ENCODE results near the gene CD5L.

DNA sequence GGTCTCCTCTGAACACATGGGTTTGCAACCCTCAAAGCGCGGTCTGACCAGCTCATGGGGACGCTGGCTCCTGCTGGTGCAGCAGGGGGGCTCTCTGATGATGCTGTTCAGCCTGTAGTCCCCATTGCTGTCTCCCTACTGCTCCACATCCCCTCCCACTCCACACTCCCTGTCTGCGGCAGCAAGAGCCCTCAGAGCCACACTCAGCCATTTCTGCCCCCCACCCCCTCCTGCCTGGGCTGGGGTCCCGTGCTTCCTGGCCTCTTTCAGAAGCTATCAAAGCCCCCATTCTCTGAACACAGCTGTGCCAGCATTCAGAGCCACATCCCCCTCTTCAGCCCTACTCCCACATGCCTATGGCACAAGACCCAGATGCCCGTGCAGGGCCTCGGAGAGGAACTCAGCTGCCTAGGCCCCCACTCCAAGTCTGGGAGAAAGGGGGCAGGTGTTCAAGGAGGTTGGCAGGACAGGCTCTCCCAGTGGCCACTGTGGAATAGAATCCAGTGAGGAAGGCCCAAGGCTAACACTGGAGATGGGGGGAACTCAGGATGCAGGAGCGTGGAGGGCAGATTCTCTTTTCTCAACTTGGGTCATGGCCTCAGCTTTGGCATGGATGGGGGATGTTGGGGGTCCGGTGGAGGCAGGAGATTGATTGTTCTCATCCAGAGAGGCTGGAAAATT lies 3.7 kb upstream of the BCAN start:
- RRBS = no CpG with 5 or more reads among the region's 9 CpGs

GRCh38 chr1:156693862-156695039 lies 11.1 kb downstream of the CRABP2 start:
- RRBS = no CpG with 5 or more reads among the region's 21 CpGs

- RRBS = no CpG with 5 or more reads among the region's 16 CpGs
Observed at GRCh38 chr1:156741237-156741718, 390 bp upstream of the MRPL24 start.

- RRBS = no CpG with 5 or more reads among the region's 9 CpGs
Observed at GRCh38 chr1:156741777-156742804, 1.2 kb upstream of the MRPL24 start.

DNA sequence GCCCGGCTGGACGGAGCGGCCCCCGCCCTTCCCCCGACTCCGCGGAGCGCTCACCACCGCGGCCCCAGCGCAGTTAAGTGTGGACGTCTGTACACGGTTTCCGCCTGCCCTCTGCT lies 367 bp upstream of the HDGF start:
- RRBS = no CpG with 5 or more reads among the region's 14 CpGs

DNA sequence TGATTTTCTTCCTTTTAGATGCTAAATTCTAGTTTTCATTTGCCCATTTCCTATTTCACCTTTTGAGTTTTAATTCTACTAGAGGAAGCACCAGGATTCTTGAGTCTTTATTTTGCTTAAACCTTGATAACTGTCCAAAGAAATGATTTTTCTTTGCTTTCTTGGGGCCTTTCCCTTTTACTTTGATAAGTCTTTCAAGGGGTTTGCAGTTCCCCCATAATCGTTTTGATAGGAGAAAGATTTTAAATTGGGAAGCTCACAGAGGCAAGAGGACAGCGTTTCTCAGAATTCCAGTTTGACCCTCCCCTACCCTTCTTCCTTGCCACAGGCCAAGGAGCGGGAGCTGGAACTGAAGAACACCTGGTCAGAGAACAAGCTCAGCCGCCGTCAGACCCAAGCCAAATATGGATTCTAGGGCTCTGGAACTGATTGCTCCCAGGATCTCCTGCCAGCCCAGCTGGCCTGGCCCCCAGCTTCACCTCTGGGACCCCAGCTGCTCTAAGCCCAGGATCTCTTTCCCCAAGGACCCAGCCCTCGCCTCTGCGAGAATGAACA lies 16.5 kb downstream of the SH2D2A start:
- RRBS = no CpG with 5 or more reads among the region's 7 CpGs

- RRBS = no CpG with 5 or more reads among the region's 15 CpGs
Observed at GRCh38 chr1:156815787-156816583, 663 bp downstream of the SH2D2A start.

- RRBS = no CpG with 5 or more reads among the region's 5 CpGs
Observed at GRCh38 chr1:156848231-156848655, 10.7 kb downstream of the INSRR start.

DNA sequence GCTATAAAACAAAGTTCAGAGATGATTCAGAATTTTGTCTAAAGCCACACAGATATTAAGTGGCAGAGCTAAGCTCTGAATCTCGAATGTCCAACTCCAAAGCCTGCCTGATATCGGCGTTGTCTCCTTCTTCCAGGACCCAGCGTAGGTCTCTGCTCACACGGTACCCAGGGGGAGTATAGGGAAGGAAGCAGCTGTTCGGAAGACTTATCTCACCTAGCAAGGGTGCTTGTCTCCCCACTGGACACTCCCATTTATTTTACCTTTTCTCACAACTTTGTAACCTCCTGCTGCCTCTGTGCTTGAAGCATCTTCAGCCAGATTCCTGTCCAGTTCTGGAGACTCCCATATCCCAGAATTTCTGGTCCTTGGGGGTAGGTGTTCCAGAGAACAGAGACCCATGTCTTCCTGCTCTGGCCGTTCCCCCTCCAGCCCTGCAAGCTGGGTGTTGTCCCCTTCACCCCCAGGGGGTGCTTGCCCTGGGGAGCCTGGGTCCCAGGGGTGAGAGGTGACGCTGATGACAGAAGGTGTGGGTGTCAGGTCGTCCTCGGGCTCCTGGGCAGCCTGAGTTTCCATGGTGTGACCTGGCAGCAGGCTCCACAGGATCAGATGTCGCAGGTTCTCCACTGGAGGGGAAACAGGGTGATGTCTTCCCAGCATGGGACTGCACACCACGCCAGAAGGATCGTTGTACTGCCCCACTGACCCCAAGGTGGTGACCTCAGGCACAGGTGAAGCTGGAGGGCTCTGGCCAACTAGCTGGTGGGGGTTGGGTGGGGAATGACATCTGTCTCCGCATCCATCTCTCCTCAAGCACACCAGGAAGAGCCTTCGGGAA lies 19.1 kb downstream of the LRRC71 start:
- RRBS = no CpG with 5 or more reads among the region's 15 CpGs

DNA sequence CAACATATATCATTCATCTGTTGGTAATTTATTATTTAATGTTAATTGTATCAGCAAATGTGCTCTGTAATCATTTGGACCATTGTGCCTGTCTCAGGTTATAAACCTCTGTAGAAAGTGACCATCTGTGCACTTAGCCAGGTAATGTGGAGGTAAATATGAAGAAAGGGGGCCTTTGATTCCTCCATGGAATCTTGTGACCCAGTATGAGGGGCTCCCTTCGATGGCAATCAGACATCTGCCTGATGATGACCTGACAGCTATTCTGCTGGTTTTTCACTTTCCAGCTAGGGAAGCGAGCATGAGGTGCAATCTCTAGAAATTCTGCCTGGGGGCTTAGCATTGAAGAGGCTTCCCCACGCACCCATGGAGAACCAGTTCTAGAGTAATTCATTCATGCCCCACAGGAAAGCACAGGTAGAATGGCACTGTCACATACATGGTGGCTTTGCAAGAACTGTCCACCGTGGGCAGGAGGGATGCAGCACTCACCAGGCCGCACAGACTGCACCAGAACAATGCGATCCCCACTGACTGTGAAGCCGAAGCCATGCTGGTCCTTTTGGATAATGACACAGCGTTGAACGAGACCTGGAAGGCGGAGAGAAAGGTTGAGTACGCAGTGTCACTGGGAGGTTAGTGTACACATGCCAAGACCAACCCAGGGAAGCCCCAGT lies 61.6 kb downstream of the ARHGEF11 start:
- RRBS = no CpG with 5 or more reads among the region's 11 CpGs

DNA sequence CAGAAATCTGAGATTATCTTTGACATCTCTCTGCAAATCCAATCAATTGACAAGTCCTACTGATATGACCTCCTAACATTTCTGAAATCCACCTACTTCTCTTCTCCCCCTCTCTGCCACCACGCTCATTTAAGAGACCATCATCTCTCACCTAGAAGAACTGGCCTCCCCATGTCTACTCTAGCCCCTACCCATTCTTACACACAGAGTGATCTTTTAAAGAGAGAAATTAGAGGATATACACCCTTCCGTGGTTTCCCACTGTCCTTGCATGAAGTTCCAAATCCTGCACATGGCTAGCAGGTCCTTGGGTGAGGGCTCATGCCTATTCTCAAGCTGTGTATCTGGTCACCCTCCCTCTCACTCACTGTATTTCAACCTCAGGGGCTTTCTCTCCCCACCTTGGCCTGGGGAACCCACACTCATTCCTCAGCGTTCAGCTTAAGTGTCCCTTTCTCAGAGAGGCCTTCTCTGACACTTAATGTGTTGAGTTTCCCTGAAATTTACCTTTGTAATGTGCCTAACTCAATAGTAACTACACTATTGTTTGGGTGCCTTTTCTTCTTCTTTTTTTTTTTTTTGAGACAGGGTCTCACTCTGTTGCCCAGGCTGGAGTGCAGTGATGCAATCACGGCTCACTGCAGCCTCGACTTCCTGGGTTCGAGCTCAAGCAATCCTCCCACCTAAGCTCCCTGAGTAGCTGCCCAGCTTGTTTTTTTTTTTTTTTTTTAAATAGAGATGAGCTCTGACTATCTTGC lies 50.4 kb downstream of the ARHGEF11 start:
- RRBS = no CpG with 5 or more reads among the region's 6 CpGs

DNA sequence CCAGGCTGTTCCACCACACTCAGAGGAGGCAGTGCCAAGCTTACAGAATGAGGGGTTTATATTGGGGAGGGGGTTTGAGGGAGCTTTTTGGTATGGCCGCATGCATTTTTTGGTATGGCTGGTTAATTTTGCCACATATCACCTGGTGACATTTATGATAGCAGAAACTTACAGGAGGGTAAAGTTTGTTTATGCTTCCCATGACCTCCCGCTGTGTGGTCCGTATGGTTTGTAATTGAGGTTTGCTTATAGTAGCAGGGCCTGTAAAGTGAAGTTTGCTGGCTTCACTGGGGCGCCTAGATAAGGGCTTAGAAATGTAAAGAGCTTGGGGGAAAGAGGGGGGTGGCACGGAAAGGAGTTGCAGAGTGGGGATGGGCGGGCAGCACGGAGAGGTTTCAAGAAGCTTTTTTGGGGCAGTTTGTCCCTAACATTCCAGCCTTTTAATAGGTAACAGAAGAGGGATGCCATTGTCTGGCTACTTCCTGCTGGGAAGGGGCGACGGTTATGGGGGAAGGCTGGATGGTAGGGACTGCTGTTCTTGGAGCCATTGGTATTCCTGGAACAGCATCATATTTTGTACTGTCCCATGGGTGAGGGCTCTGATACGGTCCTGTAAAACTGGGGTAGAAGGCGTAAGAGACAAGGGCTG lies 135.3 kb upstream of the ETV3 start:
- RRBS = no CpG with 5 or more reads among the region's 11 CpGs

DNA sequence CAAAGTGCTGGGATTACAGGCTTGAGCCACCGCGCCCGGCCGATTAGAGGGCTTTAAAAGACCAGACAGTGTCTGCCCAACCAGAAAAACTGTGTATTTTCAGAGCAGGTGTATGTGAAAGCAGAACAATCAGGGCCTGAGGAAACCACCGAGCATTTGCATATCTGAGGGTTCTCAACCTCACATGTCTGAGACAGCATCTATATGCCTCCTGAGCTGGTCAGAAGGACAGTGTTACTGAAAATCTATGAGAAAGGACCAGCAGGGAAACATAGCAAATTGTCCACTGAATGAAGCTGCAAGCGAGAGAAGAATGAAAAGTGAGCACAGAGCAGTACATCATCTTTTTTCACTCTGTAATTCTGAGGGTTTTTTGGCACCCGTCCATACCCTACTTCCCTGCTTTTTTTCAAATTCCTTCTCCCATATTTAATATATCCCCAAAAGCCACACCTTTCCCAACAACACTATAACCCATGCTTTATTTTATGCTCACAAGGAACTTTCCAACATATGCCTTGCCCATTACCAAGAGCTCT lies 26.4 kb upstream of the FCRL3 start:
- RRBS = no CpG with 5 or more reads among the region's 7 CpGs

DNA sequence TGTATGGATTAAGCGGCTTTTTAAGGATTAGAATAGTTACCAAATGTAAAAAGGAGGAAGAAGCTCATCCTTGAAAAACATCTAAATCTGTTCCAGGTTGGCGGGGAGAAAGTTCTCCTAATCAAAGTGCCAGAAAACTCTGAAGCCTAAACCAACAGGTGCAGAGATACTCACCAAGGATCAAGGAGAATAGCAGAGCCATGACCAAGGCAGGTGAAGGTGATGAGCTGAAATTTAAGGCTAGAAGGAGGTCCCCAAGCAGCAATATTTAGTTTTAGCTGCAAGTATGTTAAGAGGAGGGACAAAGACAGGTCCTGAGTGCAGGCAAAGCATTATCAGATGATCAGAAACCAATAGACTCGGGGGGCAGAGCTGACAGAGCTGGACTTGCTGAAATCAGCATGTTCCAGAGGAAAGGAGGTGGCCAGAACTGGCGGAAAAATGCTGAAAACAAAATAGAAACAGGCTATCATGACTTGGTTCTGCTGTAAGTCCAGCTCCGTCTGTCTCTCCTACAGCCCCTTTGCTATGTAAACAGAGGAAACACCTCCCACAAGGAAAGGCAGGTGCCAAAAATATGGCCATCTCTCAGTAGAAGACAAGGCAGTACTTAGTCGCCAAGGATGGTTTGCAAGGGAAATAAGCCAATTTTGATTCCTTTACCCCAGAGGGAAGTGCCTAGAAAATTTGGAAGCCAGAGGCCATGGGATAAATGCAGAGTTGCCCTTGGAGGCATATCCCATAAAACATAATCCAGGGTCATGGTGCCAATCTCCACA lies at the start of gene CD5L:
TSS of gene CD5L (minus strand) at position 309 of the 779 bp plus-strand sequence.
- RRBS = no CpG with 5 or more reads among the region's 6 CpGs

DNA sequence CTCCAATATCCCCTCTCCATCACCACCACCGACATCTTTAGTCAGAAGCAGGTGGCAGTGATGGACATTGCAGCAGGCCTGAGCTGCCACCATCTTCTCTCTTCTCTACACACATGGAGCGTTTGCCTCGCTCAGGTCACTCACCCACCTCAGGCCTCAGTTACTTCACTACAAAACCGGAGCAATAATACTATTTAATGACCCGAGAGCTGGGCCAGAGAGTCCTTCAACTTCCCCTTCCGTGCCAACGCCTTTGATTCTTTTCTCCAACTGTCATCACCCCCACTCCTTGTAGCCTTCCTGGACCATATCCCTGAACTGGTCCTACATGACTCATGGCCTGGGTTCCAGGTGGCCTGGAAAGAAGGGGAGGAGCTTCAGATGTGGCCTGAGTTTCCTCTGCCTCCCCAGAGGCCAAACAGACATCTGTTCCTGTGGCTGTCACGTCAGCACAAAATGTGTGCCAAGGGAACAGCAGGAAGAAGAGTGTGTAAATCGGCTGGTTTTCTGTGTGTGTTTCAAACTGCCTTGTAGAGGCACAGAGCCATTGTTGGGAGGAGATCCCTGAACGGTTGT lies 25.0 kb upstream of the KIRREL1 start:
- RRBS = no CpG with 5 or more reads among the region's 10 CpGs

DNA sequence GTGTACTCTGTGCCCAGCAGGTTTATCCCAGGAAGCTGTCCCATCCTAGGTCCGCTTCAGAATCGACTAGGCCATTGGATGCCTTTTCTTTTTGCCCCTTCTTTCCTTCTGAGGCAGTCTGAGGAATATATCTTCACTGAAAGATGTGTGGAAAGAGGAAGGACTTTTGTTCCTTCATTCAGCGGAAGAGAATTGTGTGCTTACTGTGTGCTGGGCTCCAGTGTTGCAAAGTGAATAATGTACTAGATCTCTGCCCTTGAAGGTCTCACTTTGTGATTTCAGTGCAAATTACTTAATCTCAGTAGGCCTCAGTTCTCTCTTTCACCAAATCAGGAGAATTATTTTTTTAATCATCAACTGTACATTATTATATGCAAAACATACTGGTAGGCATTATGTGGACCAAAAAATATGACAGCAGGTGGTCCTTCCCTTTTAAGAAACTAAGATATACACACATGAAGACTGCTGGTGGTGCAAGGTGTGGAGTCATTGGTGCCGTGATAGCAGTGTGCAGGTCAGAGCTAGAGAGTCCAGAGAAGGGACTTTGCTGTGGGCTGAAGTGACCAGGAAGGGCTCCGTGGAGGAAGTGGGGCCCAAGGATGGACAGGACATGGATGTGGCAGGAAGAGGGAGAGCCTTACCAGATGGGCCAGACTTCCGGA lies 7.7 kb downstream of the KIRREL1 start:
- RRBS = no CpG with 5 or more reads among the region's 6 CpGs

GRCh38 chr1:158009447-158010055 lies 16.1 kb downstream of the KIRREL1 start:
- RRBS = no CpG with 5 or more reads among the region's 3 CpGs

DNA sequence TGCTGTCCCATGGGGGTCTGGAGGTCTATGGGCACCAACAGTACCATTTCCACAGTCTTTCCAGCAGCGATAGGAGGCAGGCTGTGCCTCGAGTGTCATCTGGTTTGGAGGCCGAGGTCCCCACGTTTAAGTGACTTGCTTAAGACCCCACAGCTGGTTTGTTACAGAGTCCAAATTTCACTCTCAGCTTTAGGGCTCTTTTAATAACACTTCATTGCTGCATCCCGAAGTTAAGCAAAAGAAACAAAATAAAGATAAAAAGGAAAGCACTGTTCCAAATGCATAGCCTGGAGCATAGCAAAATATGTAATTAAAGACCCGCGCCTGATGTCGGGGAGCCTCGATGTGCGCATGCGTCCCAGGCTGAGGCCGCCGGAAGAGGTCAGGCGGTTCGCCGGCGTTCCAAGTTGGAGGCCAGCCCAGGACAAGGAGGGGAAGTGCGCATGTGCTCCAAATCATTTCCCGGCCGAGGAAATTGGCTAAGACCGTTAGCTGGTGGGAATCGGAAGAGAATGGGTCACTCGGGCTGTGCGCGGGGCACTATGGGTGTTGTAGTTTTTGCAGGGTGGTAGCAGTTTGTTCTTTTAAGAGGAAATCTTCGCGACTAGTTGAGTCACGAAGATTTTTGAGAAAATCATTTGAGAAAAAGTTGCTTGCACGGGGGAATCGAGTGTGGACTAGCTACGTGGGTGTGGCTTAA lies 21.4 kb upstream of the SMIM42 start:
- RRBS = 2% methylated on average over 4 of the region's 31 CpGs

Data from HCT116 (cell line).